ENCODE data around the gene BAHD1.

DNA sequence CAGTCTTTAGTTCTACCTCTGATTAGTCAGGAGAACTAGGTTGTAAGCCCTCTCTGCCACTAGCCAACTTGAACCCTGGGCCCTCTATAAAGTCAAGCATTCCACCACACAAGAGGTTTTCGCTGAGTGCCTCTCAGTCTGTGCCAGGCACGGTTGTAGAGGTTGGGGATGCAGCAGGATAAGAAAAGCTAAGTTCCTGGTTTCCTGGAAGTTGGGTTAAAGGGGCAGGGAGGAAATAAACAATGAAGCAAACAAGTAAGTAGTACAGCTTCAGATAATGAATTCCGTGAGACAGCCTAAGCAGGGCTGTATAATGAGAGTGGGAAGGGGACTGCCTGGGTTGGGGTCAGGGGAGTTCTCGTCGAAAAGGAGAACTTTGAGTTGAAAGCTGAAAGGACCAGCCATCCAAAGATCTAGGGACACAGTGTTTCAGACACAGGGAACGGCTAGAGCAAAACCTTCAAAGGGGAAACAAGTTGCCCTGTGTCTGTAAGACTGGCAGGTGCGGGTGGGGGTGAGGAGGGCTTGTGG is 1.1 kb upstream of the SRP14 start:
- PRO-cap = no peak
- RAMPAGE, long total RNA, 2 experiments = no peak in any of the 2 experiments

DNA sequence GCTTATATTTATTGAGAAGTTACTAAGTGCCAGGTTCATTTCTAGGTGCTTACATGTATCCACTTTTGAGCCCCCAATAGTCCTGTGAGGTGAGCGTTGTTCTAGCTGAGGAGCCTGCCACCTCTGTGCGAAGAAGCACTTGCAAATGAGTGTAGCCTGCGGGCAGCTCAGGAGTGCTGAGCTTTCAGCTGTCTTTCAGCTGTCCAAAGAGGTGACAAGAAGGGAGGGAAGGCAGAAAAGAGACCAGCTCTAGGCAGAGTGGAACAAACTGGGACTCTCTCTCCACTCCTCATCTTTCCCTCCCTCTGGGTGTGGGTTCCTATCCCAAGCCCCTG is 6.6 kb upstream of the SRP14 start:
- PRO-cap = no peak
- RAMPAGE, long total RNA, 2 experiments = no peak in any of the 2 experiments

- PRO-cap = no peak
- RAMPAGE, long total RNA, 2 experiments = no peak in any of the 2 experiments
These were observed 26.1 kb downstream of the BMF start for GRCh38 chr15:40082460-40083149.

GRCh38 chr15:40088233-40088742 is 20.4 kb downstream of the BMF start:
- PRO-cap = no peak
- RAMPAGE, long total RNA, 2 experiments = no peak in any of the 2 experiments

DNA sequence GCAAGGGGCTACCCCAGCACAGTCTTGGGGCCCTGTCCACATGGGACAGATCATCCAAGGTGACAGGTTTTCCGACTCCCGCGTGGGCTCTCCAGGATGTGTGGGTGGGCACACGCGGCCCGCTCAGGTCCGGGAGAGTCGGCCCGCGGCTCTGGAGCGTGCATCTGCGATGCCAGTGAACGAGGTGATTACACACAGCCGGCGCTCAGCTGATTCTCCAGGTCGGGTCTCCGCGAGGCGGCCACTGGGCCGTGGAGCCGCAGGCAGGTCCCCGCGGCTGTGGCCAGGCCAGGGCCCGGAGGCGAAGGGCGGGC is 13.2 kb downstream of the PAK6 start:
- PRO-cap = no peak
- RAMPAGE, long total RNA, 2 experiments = no peak in any of the 2 experiments

DNA sequence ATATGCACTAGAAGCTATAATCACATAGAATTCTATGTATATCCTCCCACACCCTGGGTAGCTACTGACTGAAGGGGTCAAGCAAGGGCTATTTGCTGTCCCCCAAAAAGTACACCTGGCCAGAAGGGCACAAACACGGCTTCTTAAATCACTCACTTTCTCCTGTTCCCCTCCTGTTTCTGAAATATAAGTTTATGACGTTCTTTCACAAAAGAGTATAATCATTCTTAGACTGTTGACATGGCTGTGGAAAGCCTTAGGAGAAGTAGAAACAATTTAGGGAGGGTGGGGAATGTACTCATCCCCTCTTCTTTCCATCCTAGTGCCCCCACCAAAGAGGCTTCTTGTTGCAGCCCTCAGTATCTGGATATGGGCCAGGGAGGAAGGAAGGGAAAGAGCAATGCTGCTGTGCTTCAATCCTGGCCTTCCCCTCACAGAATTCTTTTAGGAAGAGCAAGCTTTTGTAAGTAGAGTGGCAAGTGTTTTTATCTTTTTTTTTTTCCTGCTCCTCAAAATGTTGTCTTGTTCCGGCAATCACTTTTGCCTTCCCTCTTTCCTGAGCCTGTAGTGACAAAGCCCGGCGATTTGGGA is 1.6 kb downstream of the INAFM2 start:
- PRO-cap = no peak
- RAMPAGE, long total RNA, 2 experiments = no peak in any of the 2 experiments

DNA sequence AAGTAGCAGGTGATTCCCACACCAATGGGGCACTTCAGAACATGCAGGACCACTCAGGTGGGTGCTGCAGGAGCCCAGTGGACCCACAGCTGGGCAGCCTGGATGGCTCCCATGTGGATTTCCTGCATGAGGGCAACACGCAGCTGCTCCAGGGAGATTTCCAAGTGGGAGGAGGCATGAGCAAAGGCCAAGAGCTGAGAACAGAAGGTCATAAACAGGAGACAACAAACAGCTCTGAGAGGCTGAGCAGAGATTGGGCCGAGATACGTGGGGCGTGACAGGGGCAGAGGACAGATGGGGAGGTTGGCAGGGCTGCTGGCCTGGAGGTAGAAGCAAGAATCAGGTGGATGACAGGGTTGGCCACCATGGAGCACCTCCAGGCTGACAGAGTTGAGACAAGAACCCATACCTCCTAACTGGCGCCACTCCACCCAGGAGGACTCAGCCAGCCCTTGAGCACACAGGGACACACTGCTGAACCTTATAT is 2.9 kb downstream of the PHGR1 start:
- PRO-cap = no peak
- RAMPAGE, long total RNA, 2 experiments = no peak in any of the 2 experiments

- PRO-cap = no peak
- RAMPAGE, long total RNA, 2 experiments = no peak in any of the 2 experiments
These were observed 8.9 kb downstream of the DISP2 start for GRCh38 chr15:40366868-40367363.

DNA sequence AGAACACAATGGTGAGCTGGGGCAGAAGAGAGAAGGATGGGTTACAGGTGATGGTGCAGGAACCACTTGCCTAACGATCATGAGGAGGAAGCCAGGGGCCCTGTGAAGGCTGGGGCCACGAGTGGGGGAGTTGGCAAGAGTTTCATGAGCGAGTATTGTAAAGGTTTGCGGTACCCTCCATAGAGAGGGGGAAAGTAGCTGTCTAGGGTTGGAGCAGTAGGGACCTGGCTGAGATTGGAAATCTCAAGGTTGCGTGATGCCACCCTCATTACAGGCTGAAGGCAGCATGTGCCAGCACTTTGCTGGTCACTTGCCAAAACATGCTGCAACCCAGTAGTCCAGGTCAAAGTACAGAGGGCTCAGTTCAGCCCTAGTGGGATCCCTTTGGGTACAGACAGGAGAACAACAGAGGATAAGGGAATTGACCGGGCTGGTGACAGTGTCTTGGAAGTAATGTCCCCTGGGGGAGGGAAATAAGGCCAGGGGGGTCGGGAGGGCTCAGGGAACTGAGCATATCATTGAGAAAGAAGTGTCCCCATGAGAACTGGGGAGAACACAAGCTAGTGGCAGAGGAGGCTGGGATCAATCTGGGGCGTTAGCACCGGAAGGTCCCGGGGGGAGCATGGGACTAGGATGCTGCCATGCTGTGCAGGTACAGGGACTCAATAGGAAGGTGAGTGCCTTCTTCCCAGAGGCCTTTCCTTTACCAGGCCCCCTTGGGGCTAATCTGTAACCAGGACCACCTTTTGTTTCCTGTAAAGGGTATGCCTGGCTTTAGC is 6.8 kb downstream of the IVD start:
- PRO-cap = no peak
- RAMPAGE, long total RNA, 2 experiments = no peak in any of the 2 experiments

- PRO-cap = bidirectional peak, plus-strand start at chr15:40440923, minus-strand start at chr15:40440793; bidirectional peak, plus-strand start at chr15:40441152, minus-strand start at chr15:40441023; unidirectional peak, plus-strand start at chr15:40441411
- RAMPAGE, long total RNA, 2 experiments = no peak in any of the 2 experiments
These were observed at the start of gene BAHD1 for GRCh38 chr15:40440860-40441519. TSS of gene BAHD1 (plus strand) at chr15:40440953.

DNA sequence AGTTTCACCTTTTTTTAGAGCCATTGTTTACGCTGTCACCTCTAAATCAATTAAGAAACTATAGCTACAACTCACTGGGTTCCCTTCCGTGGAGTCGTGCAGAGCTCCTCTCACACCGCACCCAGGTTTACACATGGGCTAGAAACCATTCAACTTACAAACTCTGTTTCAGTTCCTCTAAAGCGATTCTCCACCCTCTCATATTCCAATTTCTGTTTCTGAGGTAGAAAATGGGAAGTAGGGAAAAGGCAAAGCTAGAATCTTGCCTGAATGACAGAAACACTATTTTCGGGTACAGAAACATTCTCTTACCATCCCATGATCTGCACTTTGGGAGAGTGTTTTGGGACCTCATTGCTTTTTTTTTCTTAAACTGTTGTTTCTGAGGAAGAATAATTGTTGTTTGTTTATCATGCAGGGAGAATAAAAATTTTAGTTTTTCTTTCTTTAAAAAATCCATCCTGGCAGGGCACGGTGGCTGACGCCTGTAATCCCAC is 14.2 kb downstream of the CCDC32 start:
- PRO-cap = no peak
- RAMPAGE, long total RNA, 2 experiments = no peak in any of the 2 experiments

DNA sequence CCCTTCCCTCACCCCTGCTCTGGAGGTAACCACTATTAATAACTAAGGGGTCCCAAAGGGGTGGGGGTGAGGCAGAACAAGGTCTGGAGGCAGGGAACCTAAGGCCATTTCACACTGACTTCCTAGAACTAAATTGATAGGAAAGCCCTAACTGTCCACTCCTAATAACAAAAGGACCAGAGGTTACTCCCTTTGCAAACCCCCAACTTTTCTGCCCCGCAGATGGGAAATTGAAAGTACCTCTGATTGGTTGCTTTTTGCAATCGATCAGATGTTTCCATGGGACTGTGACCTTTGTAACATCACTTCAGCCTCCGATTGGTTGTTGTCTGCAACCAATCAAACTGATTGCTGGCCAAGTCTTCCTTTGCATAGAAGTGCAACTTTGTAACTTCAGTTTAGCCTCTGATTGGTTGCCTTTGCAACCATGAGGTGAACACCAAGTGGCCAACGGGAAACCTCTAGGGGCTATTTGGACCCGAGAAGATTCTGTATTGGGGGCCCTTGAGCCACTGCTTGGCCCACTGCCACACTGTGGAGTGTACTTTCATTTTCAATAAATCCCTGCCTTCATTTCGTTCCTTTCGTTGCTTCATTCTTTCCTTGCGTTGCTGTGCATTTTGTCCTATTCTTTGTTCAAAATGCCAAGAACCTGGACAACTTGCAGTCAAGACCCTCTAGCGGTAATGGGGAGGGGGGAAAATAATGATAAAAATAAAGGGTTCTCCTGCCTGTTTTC is 11.2 kb upstream of the KNL1 start:
- PRO-cap = no peak
- RAMPAGE, long total RNA, 2 experiments = no peak in any of the 2 experiments

DNA sequence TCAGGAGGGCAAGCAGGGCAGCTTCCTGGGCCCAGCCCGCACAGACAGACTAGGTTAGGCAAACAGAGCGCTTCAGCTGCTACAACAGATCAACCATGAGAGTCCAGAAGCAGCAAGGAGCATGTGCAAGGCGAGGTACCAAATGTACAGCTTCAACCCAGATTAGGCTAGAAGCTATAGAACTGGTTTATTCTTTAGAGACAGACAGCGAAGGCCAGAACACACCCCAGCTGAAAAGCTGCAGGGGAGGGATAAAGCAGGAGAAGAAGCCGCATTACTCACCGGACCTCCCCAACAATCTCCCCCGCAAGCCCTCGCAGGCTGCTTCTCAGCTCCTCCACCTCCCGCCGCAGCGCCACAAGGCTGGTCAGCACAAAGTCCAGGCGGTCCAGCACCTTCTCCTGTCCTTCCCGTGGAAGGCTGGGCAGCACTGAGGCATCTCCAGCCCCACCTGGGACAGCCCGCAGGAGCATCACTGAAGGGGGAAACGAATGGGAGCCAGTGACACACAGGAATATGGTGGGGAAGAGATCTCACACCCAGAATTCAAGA is 3.3 kb downstream of the RMDN3 start:
- PRO-cap = no peak
- RAMPAGE, long total RNA, 2 experiments = no peak in any of the 2 experiments

DNA sequence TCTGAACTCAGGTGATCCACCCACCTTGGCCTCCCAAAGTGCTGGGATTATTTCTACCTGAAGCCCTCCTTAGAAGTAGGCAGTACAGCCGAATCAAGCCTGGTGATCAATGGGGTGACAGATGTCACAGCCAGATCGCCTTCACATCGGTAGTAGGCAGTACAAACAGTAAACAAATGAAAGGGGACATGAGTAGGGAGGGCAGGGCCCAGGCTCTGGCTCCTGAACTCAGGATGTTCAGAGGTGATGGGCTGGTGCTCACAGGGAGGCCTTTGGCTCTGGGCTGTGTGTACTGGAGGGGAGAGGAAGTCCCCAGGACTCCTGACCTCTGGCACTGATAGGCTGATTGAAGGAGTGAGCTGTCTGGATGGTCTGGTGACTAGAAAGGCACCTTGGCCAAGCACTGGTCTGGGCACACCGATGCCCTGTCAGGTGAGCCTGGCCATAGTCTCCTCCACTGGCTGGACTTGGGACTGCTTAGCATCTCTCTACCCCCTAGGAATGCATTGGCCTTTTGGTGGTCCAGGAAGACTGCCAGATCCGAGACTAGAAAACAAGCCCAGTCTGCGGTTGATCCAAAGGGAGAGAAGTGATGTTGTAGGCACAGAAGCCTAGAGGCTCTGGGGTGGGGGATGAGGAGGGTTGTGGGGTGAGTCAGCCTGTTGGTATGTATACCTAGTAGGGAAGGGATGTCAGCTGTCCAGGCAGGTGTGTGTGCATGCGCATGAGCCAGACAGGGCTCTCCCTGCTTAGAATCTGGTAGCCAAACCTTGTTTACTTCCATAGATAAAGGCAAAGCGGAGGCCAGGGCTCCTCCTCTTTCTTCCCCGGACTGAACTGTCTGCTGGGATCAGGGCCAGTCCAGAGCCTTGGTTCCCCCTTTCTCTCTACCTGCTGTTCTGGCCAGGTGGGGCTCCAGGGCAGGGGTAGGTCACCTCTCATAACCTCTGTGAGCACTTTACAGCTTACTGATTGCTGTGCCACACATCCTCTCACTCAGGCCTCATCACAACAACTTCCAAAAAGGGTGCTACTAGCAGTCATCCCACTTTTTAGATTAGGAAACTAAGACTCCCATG is 1.9 kb downstream of the SPINT1 start:
- PRO-cap = bidirectional peak, plus-strand start at position 732 of the sequence, minus-strand start at position 591 of the sequence
- RAMPAGE, long total RNA, 2 experiments = no peak in any of the 2 experiments

- PRO-cap = bidirectional peak, plus-strand start at chr15:40872000, minus-strand start at chr15:40871870
- RAMPAGE, long total RNA, 2 experiments = start-site peak on the minus strand in 1 of 2 experiments, at chr15:40871759-40871894 at its widest, 10 reads per replicate
These were observed 2.2 kb downstream of the RHOV start for GRCh38 chr15:40871721-40872308.

DNA sequence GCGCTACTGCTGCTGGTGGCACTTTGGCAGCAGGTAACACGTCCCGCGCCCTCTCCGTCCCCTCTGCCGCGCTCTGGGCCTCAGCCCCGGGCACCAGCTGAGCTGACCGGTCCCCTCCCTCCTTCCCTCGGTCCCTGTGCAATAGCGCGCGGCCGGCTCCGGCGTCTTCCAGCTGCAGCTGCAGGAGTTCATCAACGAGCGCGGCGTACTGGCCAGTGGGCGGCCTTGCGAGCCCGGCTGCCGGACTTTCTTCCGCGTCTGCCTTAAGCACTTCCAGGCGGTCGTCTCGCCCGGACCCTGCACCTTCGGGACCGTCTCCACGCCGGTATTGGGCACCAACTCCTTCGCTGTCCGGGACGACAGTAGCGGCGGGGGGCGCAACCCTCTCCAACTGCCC is 560 bp downstream of the DLL4 start:
- PRO-cap = no peak
- RAMPAGE, long total RNA, 2 experiments = no peak in any of the 2 experiments

- PRO-cap = no peak
- RAMPAGE, long total RNA, 2 experiments = no peak in any of the 2 experiments
These were observed 754 bp downstream of the CHAC1 start for GRCh38 chr15:40953645-40954804.

GRCh38 chr15:40979081-40979764 is 26.0 kb downstream of the CHAC1 start:
- PRO-cap = no peak
- RAMPAGE, long total RNA, 2 experiments = start-site peak on the minus strand in 1 of 2 experiments, at chr15:40979386-40980128 at its widest, 41 reads per replicate

DNA sequence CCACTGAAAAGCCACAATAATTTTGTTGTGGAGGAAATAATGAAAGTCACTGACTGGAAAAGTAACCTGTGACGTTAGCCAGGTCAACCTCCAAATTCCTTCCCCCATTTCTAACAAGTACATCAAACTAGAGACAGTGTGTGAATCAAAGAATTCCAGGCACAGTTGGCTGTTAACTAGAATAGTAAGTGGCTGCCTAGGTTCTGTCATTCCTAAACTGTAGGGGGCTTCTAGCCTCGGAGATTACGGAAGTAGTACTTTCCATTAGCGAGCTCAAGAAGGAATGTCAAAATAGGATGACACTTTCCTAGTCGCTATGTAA is 1.1 kb downstream of the INO80 start:
- PRO-cap = no peak
- RAMPAGE, long total RNA, 2 experiments = no peak in any of the 2 experiments

- PRO-cap = no peak
- RAMPAGE, long total RNA, 2 experiments = no peak in any of the 2 experiments
These were observed 1.0 kb downstream of the RTF1 start for GRCh38 chr15:41417888-41418360.

Measured in lower leg skin (tissue), 2 donors.